Heart right ventricle (tissue), 2 donors: ENCODE measurements around the genes ITPRID1, KBTBD2 and DPY19L1.

DNA sequence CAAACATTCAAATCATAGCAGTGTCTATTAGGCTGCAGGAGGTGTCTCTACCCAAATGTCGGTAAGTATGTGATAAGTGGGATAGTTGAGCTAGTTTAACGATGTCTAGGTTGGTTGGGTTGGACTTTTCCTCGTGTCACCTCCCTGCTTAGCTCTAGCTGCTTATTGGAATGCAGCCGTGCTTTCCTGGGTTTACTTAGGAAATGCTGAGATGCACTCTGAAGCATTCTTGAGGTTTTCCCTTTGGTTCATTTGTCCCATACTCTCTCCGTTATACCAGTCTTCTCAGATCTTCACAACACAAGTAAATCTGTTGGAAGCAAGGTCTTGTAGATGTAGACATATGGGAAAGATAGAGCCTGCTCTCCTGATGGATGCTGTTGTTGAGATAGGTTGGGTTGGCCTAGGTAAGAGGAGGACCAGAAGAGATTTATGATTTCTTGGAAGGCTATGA, 90.4 kb downstream of the ZNRF2 start:
- PRO-cap, 2 experiments = no peak in any of the 2 experiments

- PRO-cap, 2 experiments = no peak in any of the 2 experiments
Measured at GRCh38 chr7:30593633-30594490, 816 bp upstream of the GARS1 start.

DNA sequence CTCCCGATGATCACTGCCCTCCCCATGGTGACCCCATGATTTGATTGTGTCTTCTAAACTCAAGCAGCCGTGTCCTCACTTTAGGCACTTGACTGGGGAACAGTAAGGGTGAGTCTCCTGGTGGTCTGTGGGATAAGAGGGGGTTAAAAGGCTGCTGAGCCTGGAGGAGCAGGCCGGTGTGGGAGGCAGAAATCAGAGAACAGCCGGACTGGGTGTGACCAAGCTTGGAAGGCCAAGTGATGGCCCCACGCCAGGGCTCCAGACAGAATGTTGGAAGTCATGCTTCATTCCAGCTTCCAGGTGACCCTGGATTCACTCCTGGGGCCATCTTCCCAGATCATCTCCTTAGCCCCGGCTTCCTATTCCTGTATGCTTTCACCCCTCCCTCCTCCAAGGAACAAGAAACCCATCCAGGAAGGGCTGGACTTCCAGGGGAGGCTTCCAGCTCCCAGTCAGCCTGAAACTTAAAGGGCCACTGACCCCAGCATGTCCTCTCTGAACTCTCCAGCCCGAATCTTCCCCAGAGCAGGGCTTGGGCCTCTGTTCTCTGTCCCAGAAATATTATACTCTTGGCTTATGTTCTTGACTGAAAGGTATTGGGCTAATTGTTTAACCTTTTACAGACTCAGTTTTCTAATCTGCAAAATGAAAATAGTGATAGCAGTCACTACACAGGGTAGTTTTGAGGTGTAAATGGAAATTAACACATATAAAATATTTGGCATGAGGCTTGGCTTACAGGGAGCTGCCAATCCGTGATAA, 1.1 kb downstream of the INMT start:
- PRO-cap, 2 experiments = peak in 2 of 2 experiments; most common plus-strand start position 451 of the sequence (in 1); most common minus-strand start position 201 of the sequence (in 1)

GRCh38 chr7:30859653-30859852, 52.1 kb upstream of the AQP1 start:
- PRO-cap, 2 experiments = no peak in any of the 2 experiments

- PRO-cap, 2 experiments = peak in 1 of 2 experiments; most common plus-strand start chr7:30870341 (in 1); most common minus-strand start chr7:30870109 (in 1)
Measured at GRCh38 chr7:30869917-30870680, 41.6 kb upstream of the AQP1 start.

DNA sequence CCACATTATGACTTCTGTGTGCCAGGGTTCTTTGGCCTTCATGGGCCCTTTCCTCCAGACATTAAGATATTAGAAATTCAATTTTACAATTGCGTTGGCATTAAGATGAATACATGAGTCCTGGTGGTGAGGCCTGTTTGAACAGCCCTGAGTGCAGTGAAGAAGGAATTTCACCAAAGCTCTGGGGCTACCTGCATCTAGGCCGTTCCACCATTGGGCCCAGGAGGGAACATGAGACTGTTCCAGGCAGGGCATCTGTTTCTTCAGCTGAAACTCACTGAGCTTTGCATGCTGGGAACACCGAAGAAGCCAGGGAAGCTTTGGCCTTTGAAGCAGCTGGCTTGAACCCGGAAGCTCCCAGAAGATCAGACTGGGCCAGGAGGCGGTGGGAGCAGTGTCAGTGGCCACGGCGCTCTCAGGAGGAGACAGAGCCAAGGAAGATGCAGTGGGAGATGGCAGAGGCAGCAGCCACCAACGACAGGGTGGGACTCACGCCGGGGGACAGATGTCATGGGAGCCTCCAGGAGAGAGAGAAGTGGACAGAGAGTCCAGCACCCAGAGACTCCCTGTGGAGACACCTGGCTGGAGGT, 6.7 kb upstream of the AQP1 start:
- PRO-cap, 2 experiments = no peak in any of the 2 experiments

DNA sequence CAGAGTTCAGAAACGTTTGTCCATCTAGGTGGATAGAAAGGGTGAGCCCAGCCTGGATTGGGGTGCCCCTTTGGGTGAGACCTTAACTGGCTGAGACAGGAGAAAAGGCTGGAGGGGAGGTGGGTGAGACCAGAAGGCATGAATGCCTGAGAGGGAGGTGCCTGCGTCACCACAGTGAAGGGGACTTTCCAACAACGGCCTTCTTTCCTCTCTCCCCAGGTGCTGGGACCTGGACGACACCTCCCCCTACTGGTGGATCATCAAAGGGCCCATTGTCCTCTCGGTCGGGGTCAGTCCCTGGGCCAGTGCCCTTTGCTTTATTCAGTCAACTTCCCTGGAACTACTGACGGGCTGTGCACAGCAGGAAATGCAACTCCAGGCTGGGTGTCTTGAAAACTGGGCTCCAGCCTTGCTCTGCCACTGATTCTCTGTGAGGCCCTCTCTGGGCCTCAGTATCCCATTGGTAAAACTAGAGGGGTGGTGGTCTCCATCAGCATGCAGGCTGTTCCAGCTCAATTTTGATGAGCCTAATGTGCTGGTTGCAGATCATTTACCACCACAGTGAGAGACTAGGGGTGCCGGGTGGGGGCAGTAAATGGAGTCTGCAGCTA, 11.1 kb downstream of the GHRHR start:
- PRO-cap, 2 experiments = no peak in any of the 2 experiments

- PRO-cap, 2 experiments = no peak in any of the 2 experiments
Measured at GRCh38 chr7:31514018-31514321, at the start of gene ITPRID1. Gene ITPRID1, plus strand, starts transcription at chr7:31514090.

GRCh38 chr7:32070062-32070340, 206 bp downstream of the PDE1C start:
- PRO-cap, 2 experiments = no peak in any of the 2 experiments

- PRO-cap, 2 experiments = peak in 1 of 2 experiments; most common plus-strand start chr7:32587747 (in 1); most common minus-strand start chr7:32587459 (in 1)
Measured at GRCh38 chr7:32587100-32587900, 92.0 kb downstream of the AVL9 start.

- PRO-cap, 2 experiments = no peak in any of the 2 experiments
Measured at GRCh38 chr7:32669543-32670044, 174.3 kb downstream of the AVL9 start.

GRCh38 chr7:32890838-32891807, at the start of gene KBTBD2:
Gene KBTBD2, minus strand, starts transcription at chr7:32891760.
- PRO-cap, 2 experiments = peak in 2 of 2 experiments; most common plus-strand start chr7:32891746 (in 2); most common minus-strand start chr7:32891593 (in 2)

DNA sequence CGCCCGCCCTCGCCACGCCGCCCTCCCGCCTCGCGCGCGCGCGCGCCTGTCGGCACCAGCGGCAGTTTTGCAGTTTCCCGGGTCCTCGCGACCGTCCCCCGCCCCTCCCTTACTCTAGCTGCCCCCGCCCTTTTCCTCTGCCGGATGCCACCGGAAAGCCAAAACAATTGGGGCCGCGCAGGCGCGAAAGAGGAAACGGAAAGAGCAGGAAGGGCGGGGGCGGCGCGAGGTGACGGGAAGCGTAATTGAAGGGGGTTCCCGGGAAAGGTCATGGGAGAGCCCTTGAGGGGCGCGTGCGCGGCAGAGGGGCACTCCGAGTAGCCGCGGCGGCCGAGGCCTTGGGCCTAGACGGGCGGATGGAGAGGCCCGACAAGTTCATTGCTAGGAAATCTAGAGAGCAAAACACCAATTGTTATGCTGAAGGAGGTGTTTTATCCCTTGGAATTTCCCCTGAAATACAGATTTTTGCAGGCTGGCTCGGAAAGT, 459 bp upstream of the KBTBD2 start:
- PRO-cap, 2 experiments = peak in 2 of 2 experiments; most common plus-strand start position 311 of the sequence (in 1); most common minus-strand start position 69 of the sequence (in 2)

- PRO-cap, 2 experiments = no peak in any of the 2 experiments
Measured at GRCh38 chr7:33815319-33815850, 90.0 kb upstream of the BMPER start.

- PRO-cap, 2 experiments = no peak in any of the 2 experiments
Measured at GRCh38 chr7:33932742-33933174, 27.4 kb downstream of the BMPER start.

GRCh38 chr7:34058929-34059407, 153.6 kb downstream of the BMPER start:
- PRO-cap, 2 experiments = no peak in any of the 2 experiments

GRCh38 chr7:34158207-34158646, 252.9 kb downstream of the BMPER start:
- PRO-cap, 2 experiments = no peak in any of the 2 experiments

DNA sequence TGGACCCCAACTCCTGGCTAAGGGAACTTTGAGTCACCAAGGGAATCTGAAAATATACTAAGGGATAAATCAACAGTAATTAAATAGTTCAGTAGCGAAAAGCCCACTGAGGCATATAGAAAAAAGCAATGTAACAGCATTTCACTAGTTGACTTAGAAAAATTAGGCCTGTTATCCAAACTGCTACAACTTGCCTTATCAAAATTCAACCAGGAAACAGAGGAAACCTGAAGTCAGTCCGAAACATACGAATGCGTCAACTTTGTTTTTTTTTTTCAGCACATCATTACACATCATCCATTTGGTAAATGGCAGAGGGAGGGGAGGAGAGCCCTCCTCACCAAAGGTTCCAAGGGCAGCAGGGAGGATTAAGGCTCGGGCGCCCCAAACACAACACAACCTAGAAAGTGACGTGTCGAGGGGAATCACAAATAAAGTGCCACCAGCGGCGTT, 1.1 kb downstream of the DPY19L1 start:
- PRO-cap, 2 experiments = peak in 1 of 2 experiments; most common plus-strand start position 314 of the sequence (in 1)

- PRO-cap, 2 experiments = peak in 2 of 2 experiments; most common plus-strand start chr7:35036732 (in 1); most common minus-strand start chr7:35036702 (in 2)
Measured at GRCh38 chr7:35036602-35037553, at the start of gene DPY19L1. Gene DPY19L1, minus strand, starts transcription at chr7:35037485.

DNA sequence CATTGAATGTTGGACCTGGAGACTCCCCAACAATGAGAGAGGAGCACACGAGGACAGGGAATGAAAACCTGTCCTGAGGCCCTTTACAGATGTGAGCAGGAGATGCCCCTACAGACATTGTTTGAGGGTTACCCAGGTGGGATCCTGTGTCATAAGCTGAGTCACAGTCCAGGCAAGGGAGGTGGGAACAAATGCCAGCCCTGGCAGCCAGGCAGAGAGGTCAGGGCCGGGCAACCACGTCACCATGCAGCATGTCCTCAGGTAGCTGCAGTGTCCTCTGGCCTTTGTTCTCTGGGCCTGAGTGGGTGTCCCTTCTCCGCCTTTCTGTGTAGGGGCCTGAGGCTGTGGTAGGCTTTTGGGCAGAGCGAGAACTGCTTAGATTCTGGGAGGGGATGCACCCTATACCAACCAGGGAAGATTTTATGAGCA, 147.5 kb upstream of the TBX20 start:
- PRO-cap, 2 experiments = no peak in any of the 2 experiments